ENCODE measurements around the genes ABHD3 and MIB1.

DNA sequence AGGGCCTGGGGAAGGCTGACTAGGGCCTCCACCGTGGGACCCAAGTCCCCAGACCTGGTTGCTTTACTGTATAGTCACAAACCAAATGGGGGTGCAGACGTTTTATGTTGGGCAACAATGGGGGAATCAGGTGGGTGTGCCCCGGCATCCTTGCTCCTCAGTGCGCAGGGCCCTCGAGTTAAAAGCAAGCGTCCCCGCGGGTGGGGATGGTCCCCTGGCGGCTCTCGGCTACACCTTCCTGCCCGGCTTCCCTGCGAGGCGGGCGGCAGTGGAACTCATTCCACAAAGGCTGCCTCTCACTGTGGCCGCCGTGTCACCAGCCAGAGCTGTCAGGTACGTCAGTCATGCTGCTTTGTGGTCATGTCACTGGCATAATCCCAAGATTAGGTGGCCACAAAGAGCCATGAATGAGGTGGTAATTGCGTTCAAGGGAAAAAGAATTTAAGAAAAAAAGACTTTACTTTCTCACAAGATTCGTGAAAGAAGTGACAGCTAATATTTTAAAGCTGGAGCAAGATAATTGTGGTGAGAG, 82.5 kb upstream of the LDLRAD4 start:
- RRBS = no CpG with 5 or more reads among the region's 19 CpGs

- RRBS = no CpG with 5 or more reads among the region's 24 CpGs
Measured at GRCh38 chr18:13137858-13138654, 80.5 kb upstream of the LDLRAD4 start.

- RRBS = no CpG with 5 or more reads among the region's 8 CpGs
Measured at GRCh38 chr18:13220446-13221072, 2.0 kb downstream of the LDLRAD4 start.

DNA sequence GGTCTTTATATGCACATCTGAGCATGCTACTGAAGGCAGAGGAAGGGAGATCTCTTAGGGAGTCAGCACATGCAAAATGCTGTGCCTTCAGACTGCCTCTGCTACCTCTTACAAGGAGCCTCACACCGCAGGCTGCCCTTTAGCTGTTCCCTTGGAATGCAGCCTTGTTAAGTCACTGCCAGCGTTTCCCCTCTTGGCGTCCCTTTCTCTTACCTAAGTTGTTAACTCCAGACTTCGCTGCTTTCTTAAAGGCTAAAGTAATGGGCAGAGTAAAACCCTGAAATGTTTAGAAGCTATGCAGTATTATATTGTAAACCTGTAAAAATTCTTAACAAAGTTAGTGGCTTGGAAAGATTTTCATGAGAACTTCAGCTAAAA, 49.8 kb downstream of the LDLRAD4 start:
- RRBS = no CpG with 5 or more reads among the region's 4 CpGs

DNA sequence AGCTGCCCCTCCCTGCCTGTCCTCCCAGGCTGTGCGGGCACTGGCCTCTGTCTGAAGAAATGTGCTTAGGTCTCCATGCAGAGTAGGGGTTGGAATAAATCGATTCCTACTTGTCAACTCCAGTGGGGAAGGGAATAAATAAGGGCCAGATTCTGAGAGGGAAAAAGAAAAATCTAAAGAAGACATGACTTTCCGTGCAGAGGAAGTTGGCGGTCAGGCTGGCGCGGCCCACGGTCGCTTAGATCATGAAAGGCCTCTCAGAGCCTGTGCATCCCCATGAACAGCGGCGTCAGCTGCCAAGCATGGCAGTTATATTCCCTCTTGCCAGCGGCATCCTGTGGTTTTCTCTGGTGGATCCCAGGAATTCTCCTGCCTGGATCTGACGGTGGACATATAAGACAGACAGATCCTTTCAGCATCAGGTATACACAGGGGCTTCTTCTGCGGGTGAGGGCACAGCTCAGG, 157.6 kb downstream of the LDLRAD4 start:
- RRBS = no CpG with 5 or more reads among the region's 13 CpGs

DNA sequence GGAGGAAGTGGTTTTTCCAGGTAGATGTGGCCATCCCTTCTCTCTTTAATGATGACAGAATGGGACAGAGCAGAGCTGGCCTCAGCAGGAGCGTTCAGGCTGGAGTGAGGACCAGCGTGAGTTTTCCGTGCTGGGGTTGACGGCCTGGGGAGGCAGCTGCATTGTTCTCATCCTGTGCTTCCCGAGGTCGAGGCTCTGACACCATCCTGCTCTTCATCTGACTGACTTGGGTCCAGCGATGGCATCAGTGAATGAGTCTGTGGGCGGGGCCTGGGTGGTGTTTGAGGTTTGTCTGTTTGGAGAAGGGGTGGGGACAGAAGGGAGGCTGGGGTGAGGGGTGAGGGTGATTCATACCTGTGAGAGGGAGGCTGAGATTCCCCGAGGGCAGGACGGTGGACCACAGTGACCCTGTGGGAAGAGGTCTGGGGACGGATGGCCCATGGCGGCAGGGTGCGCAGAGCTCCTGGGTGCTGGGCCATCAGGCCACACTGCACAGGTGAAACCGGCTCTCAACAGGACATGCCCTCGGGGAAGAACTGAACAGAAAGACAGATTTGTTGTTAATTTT, 207.1 kb downstream of the LDLRAD4 start:
- RRBS = no CpG with 5 or more reads among the region's 15 CpGs

- RRBS = 89% methylated on average over 6 of the region's 16 CpGs
Measured at GRCh38 chr18:13490769-13491728, 235.3 kb downstream of the FAM210A start.

GRCh38 chr18:13530851-13531439, 195.4 kb downstream of the FAM210A start:
- RRBS = no CpG with 5 or more reads among the region's 7 CpGs

- RRBS = no CpG with 5 or more reads among the region's 5 CpGs
Measured at GRCh38 chr18:13547777-13548600, 178.4 kb downstream of the FAM210A start.

GRCh38 chr18:13647617-13648077, 78.7 kb downstream of the FAM210A start:
- RRBS = no CpG with 5 or more reads among the region's 4 CpGs

- RRBS = no CpG with 5 or more reads among the region's 5 CpGs
Measured at GRCh38 chr18:13678886-13679496, 47.4 kb downstream of the FAM210A start.

DNA sequence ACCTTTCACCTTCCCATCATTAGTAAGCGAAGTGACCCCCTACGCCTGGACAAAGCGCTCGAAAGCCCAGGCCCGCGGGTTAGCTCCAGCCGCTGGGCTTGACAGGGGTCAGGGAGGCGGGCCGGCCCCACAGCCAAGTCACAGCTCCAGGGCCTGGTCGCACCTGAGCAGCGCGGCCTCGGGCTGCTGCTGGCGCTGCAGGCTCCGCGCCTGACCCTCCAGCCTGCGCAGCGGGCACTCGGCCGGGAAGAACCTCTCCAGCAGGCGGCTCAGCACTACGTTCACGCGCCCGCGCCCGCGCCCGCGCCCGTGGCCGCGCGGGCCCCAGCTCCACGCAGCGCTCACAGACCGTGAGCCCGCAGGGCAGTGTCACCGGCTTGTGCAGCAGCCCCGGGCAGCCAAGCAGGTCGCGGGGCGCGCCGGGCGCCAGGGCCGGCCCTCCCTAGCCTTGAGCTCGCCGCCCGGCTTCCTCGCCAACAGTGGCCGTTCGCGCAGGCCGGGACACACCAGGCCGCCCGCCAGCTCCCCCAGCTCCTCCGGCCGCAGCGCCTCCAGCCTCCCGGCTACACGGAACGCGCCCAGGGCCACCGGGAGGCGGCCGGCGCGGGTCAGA, 93.2 kb downstream of the POTEC start:
- RRBS = no CpG with 5 or more reads among the region's 69 CpGs

GRCh38 chr18:21042524-21043018, 69.0 kb downstream of the ROCK1 start:
- RRBS = no CpG with 5 or more reads among the region's 6 CpGs

DNA sequence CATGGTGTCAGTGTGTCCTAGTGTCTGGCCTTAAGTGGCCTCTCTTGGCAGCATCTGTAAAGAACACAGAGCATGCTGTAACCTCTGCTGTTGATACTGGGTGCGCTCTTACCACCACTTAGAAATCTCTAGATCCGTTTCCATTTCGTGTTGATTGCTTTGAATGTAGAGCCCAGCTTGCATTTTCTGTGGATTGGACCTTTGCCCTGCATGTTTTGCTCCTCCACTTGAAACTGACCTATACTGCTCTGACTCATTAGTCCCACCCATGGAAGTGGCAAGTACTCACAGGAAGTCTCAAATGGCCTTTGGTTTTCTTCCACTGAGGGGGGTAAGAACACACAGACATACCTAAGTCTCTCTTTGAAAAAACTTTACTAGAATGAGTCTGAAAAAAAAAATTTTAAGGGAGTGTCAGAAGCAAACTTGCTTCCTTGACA, 88.3 kb downstream of the GREB1L start:
- RRBS = no CpG with 5 or more reads among the region's 3 CpGs

GRCh38 chr18:21363088-21363937, 121.3 kb downstream of the GREB1L start:
- RRBS = no CpG with 5 or more reads among the region's 6 CpGs

- RRBS = no CpG with 5 or more reads among the region's 11 CpGs
Measured at GRCh38 chr18:21628966-21629970, 17.2 kb downstream of the SNRPD1 start.

- RRBS = 1% methylated on average over 31 of the region's 91 CpGs
Measured at GRCh38 chr18:21704101-21704865, at the start of gene ABHD3. ABHD3 (minus strand) TSS chr18:21704774.

GRCh38 chr18:21740681-21741316, at the start of gene MIB1:
MIB1 (plus strand) TSS chr18:21740792.
- RRBS = 2% methylated on average over 31 of the region's 68 CpGs

DNA sequence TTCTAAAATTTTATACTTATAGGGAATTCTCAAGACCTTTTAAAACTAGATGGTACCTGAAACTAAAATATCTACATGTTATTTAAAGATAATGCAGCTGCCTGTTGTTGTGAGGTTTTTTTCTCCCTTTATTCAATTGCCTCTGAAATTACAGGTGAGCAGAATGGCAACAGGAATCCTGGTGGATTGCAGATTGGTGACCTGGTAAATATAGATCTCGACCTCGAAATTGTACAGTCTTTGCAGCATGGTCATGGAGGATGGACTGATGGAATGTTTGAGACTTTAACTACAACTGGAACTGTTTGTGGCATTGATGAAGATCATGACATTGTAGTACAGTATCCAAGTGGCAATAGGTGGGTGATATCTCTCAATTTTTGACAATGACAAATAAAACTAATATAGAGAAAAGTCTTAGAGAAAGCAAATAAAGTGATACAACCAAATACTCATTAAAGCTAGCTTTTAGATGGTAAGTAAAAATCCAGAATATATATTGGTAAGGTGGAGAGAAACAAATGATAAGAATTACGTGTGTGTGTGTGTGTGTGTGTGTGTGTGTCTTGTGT, 38.8 kb downstream of the MIB1 start:
- RRBS = no CpG with 5 or more reads among the region's 3 CpGs

Measured in AG09319 (cell line).